Psoas muscle (tissue), 2 donors: ENCODE results near the genes MS4A13 and MS4A8.

GRCh38 chr11:60184273-60184997, 1.6 kb upstream of the MS4A6A start:
- PRO-cap, 2 experiments = peak in 1 of 2 experiments; most common minus-strand start chr11:60184666 (in 1)

- PRO-cap, 2 experiments = no peak in any of the 2 experiments
Observed at GRCh38 chr11:60195836-60196520, 13.1 kb upstream of the MS4A6A start.

GRCh38 chr11:60363908-60364494, 14.3 kb upstream of the MS4A7 start:
- PRO-cap, 2 experiments = no peak in any of the 2 experiments

- PRO-cap, 2 experiments = no peak in any of the 2 experiments
Observed at GRCh38 chr11:60376079-60376893, 2.0 kb upstream of the MS4A7 start.

DNA sequence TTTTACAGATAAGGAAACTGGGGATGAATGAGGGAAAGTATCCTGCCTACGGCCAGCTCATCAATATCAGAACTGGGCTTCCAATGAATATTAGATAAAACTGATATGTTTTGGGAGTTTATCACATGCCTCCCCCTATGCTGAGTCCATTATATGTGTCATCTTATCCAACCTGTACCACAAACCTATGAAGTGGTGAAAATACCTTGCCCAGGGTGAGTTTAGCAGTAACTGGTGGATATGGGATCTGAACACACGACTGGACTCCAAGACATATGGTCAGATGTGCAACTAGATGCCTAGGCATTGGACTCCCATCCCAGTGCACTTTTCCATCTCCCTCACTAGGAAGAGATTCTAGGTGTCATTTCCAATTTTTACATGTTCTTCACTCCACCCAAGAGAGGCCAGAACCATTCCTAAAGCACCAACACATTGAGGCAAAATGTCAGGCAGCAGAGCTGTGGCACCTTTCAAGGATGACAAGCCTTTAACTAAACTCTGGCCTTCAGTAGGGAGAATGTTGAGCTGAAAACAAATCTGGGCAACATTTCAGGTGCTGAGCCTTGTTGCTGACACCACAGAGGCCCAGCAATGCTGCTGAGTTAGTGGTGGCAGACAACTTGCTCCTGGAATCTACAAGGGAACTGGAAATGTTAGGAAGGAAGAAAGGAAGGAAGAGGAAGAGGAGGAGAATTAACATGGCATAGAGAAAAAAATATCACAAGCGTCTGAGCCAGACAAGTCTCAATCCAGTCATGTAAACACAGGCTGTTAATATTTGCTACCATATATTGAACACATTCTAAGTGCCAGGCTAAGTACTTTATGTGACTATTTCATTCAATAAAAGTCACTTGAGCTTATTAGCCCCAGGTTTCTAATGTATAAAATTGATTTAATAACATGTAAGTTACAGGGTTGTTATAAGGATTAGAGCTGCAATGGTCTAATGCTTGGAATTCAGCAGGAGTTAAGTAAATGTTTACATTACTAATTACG, 3.5 kb downstream of the MS4A7 start:
- PRO-cap, 2 experiments = no peak in any of the 2 experiments

DNA sequence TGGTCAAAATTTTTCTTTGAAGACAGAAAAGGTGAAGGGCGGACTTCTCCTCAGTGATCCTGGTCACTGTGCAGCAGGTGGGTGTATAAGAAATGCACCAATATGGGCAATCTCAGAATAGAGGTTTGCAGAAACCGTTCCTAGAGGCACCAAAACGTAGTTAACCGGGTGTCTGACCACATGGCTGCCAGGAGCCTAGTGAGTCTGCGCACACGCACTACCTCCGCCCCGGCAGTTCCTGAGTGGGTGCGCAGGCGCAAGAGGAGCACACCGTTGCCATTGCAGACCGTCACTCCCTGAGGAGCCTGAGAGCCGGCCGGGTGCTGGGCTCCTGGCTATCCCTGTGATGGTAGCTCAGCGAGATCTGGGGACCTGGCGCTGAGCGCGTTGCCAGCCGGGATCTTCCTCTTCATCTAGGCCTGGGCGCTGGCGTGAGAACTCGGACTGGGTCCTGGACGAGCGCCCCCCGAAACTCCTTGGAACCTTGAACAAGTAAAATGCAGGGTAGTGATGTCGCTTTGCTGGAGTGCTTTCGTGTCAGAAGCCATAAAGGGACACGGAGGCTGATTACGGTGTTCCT, at the start of gene MS4A13:
Gene MS4A13 (plus strand): TSS at position 289 of the 580 bp plus-strand sequence.
- PRO-cap, 2 experiments = no peak in any of the 2 experiments

- PRO-cap, 2 experiments = no peak in any of the 2 experiments
Observed at GRCh38 chr11:60699009-60700118, at the start of gene MS4A8. TSS of gene MS4A8 (plus strand) at chr11:60699612.

GRCh38 chr11:60932565-60933237, 8.4 kb downstream of the TMEM132A start:
- PRO-cap, 2 experiments = no peak in any of the 2 experiments

DNA sequence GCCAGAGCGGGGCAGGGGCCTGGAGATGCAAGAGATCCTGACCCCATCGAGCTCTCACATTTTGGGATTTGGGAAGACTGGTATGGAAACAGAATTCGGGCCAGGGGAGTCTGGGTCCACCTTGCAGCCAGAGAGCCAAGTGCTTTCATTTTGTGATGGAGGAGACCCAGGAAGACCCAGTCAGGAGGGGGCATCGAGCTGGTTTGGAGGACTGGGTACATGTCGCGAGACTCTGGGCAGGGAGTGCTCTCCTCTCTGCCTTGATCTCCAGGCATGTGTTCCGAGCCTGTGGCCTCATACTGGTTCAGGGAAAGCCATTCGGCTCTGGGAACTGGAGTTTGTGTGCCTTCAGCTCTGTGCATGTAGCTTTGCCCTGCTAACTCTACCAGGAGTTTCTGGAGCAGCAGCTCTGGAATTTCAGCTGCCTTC, 1.1 kb downstream of the CD6 start:
- PRO-cap, 2 experiments = no peak in any of the 2 experiments

DNA sequence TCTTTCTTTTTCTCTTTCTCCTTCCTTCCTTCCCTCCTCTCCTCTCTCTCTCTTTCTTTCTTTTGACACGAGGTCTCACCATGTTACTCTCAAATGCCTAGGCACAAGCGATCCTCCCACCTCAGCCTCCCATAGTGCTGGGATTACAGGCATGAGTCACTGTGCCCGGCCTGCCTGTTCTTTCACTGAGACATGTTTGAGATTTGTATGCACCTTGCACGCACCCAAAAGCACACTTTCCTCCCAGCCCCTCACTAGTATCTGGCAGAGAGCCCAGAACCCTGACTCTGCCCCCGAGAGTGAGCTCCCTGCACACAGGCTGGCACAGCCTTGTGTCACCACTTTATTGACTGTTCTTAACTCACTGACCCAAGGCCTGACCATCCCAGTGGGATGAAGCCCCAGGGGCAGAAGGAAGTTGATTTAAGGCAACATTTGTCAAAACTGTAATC, 56.9 kb downstream of the CD6 start:
- PRO-cap, 2 experiments = no peak in any of the 2 experiments

DNA sequence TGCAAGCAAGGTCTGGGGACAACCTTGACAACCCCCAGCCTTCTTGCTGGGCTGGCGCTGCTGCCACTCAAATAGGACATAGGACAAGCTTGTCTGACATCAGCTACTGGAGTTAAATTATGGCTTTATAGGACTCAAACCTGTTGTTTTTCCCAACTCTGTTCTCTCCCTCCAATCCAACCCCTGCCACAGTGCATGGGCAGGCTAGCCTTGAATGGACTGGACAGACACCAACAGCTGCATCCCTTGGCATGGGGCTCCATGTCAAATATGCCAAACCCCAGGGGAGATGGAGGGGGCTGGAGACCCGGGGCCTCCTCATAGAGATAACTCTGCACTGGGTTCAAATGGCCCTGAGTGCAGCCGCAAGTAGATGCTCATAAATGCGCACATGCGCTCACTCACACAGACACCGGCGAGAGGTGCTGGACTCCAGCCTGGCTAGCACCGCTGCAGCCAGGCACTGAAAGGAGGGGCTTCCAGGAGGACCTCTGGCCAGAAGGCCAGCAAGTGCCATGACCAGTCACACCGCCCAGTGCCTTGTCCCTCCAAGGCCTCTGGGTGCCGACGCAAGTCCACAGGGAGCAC, 28.9 kb downstream of the CD5 start:
- PRO-cap, 2 experiments = no peak in any of the 2 experiments

- PRO-cap, 2 experiments = no peak in any of the 2 experiments
Observed at GRCh38 chr11:61134201-61134767, 26.9 kb downstream of the VPS37C start.

GRCh38 chr11:61164087-61164827, 3.0 kb upstream of the VPS37C start:
- PRO-cap, 2 experiments = no peak in any of the 2 experiments

DNA sequence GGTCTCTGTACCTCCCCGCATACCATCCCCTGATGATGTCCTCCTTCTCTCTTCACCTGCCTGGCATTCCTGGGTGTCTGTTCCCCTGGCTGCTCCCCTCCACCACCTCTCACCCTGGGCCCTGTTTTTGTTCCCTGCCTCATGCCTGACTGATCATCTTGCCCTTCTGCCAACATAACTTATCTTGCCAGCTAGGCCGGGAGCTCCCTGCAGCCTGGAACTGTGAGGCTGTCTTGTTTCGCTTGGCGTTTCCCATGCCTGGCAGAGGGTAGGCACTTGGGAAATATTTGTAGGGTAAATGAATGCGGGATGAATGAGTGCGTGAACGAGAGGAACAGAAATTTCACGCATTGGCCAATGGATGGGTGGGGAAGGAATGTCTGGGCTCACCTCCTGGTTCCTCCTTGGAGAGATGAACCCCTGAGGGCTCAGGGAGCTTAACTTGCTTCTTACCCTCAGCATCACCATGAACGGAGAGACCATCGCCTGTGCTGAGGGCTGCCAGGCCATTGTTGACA, 8.3 kb downstream of the PGA5 start:
- PRO-cap, 2 experiments = no peak in any of the 2 experiments

DNA sequence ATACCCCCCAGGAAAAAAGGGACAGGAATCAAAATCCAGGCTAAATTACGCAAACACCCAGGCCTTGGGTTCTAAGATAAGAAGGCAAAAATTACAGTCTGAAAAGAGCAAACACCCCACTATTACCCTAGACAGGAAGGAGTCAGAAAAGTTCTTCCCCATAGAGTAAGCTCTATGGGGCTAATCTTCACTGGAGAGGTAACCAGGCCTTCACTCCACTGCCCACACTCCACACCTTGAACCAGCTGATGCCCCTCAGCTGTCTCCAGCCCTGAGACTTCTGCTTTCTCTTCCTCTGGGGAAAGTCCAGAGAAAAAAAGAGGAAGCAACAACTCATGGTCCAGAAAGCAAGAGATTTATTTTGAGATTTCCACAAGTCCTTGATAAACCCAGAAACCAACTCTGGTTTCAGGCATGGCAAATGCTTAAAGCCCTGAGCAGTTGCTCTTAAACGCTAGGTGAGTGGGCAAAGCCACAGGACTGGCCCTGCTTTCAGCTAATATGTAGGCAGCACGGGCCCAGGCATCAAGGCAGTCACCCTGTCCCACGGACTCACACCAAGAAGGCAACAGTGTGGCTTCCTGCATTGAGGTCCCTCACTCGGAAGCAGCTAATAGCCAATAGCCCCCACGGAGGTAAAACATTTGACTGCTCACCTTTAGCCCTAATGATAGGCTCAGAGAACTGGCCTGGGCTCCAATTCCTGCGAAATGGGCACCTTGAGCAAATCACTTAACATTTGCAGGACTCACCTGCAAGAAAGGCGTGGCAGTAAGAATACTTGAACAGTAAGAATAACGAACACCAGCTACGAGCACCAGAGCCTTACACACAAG, 4.4 kb downstream of the CYB561A3 start:
- PRO-cap, 2 experiments = no peak in any of the 2 experiments

DNA sequence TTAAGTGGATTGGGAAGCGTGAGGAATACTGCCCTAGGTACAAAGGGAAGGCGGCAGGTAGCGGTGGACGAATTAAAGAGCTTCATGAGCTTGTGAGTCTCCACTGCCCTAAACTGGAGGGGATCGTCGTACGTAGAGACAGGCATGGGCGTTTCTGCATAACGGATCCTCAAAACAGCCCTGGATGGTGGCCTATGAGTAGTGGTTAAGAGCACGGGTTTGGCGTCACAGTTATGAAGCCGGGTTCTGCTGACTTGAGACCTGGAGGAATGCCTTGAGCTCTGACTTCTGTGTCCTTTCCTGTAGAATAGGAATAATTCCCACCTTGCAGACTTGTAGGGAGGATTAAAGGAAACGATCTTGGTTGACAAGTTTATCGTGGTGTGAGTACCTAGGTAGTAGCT, 362 bp downstream of the TMEM138 start:
- PRO-cap, 2 experiments = no peak in any of the 2 experiments

GRCh38 chr11:61534654-61535261, 26.2 kb downstream of the LRRC10B start:
- PRO-cap, 2 experiments = no peak in any of the 2 experiments

GRCh38 chr11:61539032-61539314, 30.4 kb downstream of the LRRC10B start:
- PRO-cap, 2 experiments = no peak in any of the 2 experiments

- PRO-cap, 2 experiments = no peak in any of the 2 experiments
Observed at GRCh38 chr11:61555335-61556130, 25.3 kb downstream of the SYT7 start.

- PRO-cap, 2 experiments = no peak in any of the 2 experiments
Observed at GRCh38 chr11:61695851-61696507, 15.8 kb downstream of the DAGLA start.